Kidney epithelial cell (primary cell): ENCODE measurements around a stretch of chr15.

GRCh38 chr15:25853106-25853536 is 10.0 kb downstream of the ATP10A start:
- RAMPAGE, long total RNA: no peak
- RRBS: no CpG with 5 or more reads among the region's 2 CpGs

DNA sequence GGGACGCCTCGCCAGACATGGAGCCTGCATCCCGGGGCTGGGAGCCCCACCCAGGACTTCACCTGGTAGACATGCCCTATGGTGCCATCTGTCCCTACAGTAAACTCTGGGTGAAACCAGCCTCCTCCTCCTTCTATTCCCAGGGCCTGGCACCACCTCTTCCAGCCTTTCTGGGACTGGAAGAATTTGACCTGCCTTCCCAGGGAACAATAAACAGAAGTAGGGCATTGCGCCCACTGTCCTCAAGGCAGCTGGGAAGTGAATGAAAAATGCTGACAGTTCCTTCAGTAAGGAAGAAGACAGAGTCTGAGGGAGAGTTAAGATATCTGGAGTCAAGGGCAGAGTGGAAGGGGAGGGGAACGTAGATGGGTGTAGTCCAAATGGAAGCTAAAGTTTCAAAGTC is 2.8 kb downstream of the ATP10A start:
- RAMPAGE, long total RNA: no peak
- RRBS: no CpG with 5 or more reads among the region's 5 CpGs

DNA sequence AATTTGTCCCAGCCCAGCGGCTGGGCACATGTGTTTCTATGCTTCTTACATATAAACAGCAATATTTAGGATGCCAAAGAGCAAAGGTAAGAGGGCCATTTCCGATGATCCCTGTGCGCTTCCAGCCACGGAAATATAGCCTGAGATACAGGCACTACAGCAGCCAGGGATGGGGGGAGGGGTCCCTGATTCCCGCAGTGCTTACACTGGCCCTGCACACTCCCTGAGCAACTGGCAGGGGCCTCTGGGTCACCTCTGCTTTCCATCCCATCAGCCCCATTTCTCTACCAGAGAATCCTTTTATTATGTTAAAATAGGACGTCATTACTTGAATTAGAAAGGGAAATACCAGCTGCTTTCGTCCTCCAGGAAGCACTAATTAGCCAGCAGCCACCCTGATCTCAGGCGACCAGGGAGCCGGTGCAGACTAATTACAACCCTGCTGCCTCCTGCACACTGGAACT is 372.2 kb upstream of the ATP10A start:
- RAMPAGE, long total RNA: no peak
- RRBS: no CpG with 5 or more reads among the region's 9 CpGs

DNA sequence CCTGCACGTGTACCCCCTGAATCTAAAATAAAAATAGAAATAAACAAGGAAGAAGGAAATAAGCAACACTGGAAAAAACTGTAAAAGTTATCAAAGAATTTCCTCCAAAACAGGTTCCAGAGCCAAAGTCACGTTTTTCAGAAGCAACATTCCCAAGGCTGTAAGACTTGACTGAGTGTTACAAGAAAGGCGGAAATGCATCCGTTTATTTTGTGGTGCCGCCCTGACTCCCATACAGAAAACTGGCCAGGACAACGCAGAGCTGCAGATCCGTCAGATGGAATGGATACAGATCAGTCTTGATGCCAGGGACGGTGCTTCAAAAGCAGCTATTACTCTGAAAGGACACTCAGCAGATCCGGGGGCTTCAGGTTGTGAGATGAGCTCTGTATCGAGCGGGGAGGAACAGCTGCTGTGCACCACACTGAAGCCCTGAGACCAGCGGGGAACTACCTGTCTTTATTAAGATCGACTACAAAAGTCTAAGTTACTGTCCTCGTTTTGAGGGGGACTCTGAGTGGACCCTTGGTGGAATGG is 83.5 kb downstream of the GABRG3 start:
- RAMPAGE, long total RNA: no peak
- RRBS: no CpG with 5 or more reads among the region's 14 CpGs

GRCh38 chr15:28095620-28096890 is 3.1 kb downstream of the OCA2 start:
- RAMPAGE, long total RNA: no peak
- RRBS: under 1% methylated on average over 43 of the region's 82 CpGs

- RAMPAGE, long total RNA: no peak
- RRBS: 89% methylated on average over 3 of the region's 19 CpGs
Measured at GRCh38 chr15:28992944-28993969, 107.5 kb downstream of the APBA2 start.

DNA sequence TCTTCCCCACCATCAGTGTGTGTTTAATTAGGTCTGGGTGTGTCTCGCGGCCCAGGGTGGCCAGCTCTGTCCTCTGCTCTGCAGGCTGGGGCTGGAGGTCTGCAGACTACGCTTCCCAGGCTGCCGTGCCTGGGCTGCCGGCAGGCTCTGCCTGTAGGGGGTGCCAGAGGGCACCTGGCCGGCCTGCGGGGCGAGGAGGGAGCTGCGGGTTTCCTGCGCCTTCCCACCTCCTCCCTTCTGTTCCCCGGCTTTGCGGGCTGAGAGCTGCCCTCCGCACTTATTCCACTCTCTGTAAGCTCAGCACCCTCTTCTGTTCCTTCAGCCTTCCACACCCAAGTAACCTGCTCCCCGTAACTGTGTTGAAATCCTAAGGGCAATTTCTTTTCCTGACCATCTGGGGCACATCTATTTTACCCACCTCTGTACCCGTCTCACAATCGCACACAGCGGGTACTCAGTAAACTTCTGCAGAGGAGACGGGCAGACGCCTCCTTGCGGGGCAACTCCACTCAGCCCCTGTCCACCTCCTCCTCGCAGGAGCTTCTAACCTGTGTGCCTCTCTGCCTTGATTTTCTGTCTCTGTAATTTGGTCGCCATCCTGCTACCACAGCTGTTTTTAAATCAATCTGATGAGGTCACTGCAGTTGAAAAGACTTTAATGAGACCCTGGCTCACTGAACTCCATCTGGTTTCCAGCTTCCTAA is 129.6 kb downstream of the NSMCE3 start:
- RAMPAGE, long total RNA: no peak
- RRBS: 3% methylated on average over 7 of the region's 22 CpGs

GRCh38 chr15:29676624-29677169 is 105.9 kb upstream of the ENTREP2 start:
- RAMPAGE, long total RNA: no peak
- RRBS: no CpG with 5 or more reads among the region's 7 CpGs

GRCh38 chr15:29686672-29686871 is 115.8 kb upstream of the ENTREP2 start:
- RAMPAGE, long total RNA: no peak
- RRBS: no CpG with 5 or more reads among the region's 2 CpGs

DNA sequence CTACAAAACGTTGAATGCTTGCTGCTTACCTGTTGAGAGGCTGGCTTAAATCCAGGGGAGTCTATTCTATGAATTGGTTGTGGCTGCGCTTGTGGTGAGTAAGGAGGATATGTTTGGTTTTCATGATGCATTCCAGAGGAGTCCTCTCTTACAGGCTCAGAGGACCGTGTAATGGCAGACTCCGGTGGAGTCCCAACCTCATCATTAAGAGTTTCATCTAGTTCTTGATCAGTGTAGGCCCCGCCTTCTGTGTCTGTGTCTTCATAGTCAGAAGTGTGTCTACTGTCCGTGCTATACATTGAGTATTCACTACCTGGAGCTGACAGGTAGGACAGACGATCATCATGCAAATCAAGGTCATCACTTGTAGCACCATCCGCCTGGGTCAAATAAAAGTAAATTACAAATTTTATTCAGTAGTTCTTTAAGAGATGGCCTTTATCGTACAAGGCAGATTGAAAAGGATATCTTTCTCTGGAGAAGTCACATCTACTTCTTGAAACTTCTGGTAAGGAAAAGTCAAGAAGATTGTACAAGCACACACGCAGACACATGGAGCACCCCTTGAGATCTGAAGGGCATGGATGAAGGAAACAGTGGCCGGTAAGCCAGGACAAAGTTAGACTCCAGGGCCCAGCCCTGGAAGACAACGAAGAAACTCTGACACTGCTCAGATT is 101.8 kb downstream of the TJP1 start:
- RAMPAGE, long total RNA: no peak
- RRBS: no CpG with 5 or more reads among the region's 12 CpGs

DNA sequence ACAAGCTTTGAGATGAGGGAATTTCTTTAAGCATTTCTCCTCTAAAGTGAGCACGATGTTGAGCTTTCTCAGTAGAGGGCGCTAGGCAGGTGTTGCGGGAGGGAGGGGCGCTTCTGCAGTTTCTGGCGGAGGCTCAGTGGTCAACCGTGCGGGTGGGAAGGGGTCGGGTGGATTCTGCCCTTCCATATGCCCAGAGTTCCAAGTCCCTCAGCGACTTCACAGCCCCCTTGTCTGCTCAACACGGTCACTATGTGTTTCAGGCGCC is 97.4 kb upstream of the GOLGA8J start:
- RAMPAGE, long total RNA: no peak
- RRBS: no CpG with 5 or more reads among the region's 11 CpGs

- RAMPAGE, long total RNA: no peak
- RRBS: no CpG with 5 or more reads among the region's 11 CpGs
Measured at GRCh38 chr15:30905227-30905942, 1.7 kb downstream of the FAN1 start.

DNA sequence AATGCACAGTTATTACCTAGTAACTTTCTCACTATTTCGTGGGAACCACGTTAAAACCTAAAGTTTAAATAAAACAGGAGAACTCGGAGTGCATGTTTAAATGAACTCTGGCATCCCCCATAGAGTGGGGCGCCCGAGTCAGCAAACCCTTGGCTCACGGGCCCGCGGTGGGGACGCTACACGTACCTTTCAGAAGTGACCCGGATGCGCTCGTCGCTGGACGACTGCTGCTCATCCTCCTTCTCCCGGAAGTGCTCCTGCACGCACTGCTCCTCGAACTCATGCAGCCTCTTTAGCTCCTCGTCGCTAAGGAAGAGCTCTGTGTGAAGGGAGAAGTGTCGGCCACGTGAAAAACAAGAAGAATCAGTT is 34.5 kb upstream of the MTMR10 start:
- RAMPAGE, long total RNA: no peak
- RRBS: 98% methylated on average over 6 of the region's 22 CpGs

DNA sequence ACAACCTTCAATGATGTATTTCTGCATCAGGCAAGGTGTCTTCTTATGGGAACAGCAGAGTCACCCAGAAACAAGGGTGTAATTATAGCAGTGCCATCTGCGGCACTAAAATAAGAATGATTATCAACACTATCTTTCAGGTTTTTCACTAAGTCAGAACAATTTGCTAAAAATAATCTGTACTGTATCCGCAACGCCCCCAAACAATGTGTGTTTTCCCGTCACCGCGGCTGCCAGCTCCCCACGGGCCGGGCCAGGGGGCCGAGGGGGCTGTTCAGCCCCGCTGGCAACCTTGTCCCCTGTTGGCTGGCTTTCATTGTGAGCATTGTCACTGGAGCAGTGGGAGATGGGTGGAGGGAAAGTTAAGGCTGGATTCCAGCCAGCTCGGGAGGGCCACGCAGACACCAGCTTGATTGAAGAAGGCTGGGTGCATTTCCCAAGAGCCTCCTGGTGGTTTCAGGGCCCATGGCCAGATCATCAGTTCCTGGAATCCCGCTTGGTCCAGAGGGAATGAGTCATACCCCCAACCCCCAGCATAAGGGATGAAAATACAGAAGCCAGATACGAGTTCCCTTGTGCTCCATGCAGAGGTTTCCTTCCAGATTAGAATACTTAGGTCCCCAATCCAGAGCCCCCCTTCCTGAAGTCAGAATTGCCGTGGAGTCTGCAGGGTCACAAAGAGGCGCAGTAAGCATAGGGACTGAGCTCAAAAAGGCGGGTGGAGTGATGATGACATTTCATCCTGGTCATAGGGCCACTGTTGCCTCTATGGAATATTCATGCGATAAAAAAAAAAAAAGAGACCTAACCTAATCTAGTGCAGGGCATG is 90.2 kb upstream of the KLF13 start:
- RAMPAGE, long total RNA: no peak
- RRBS: no CpG with 5 or more reads among the region's 18 CpGs

- RAMPAGE, long total RNA: no peak
- RRBS: no CpG with 5 or more reads among the region's 4 CpGs
Measured at GRCh38 chr15:31303505-31303704, 23.2 kb upstream of the KLF13 start.

DNA sequence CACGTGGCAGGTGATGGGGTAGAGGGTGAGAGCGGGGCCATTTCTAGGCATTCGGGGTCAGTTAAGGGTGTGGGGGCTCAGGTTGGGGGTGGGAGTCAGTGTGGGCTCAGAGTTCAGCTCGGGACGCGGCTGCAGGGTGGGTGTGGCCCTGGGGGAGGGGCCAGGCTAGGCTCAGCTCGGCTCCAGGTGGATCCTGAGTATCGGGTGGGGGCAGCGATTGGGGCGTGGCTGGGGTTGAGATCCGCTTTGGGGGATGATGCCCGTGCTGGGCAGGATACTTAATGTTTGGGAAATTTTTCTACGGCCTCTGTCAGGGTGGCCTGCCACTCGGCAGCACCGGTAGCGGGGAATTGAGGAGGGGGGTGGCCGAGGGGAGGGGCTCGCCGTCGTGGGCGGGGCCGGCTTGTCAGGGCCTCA is 2.5 kb downstream of the KLF13 start:
- RAMPAGE, long total RNA: no peak
- RRBS: 6% methylated on average over 8 of the region's 22 CpGs

- RAMPAGE, long total RNA: no peak
- RRBS: no CpG with 5 or more reads among the region's 15 CpGs
Measured at GRCh38 chr15:31340870-31342358, 14.8 kb downstream of the KLF13 start.

DNA sequence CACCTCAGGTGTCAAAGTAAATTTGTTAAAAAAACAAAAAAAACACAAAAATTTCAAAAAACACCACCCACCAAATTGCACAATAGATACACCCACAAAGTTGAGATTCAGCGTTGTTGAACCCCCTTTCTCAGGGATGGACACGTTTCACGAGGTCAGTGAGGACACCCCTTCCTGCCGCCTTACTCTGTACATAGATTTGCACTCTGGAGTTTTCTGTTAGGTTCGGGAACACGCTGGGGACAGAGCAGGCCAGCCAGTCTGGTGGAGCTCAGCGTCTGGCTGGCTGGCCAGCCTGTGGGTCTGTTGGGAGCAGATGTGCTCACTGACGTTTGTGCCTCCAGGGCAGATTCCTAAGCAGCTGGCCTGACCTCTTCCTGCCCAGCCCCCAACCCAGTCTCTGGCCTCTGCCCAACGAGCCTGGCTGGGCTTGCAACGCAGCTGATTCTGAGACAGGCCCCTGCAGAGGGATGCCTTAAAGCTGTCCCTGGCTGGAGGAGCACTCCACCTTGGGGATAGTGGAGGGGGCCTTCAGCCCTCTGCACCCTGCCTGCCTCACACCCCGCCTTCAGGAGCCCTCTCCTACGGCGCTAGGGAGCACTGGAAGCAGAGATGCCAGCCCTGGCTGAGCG is 45.9 kb downstream of the KLF13 start:
- RAMPAGE, long total RNA: no peak
- RRBS: no CpG with 5 or more reads among the region's 14 CpGs

DNA sequence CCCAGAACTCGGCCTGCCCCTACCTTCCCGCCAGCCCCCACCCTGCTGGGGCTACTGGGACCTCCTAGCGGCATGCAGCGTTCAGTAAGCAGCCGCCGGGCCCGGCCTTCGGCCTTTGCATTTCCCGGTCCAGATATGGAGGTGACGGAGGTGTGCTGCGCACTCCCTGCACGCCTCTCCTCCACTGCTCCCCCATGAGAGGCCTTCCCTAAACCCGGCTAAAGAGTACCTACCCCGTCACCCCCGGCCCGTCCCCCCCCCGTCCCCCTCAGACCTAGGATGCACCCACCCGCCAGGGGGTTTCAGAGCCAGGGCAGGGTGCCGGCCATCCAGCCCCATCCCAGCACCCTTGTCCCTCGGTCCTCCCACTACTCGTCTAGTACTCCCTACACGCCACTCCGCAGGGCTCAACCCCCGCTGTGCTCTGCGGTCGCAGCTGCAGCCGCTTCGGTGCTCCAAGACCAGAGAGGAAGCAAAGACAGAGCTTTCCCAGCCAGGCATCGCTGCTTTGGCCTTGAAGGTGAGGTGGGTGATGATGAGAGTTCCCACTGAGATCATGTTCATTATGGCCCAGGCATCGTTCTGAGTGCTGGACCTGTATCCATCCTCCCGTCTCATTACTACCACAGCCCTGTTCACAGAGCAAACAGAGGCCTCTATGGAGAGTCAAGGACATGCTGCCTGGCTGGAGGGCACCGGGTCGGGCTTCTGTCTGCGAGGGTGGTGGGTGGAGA is 66.7 kb downstream of the KLF13 start:
- RAMPAGE, long total RNA: no peak
- RRBS: 19% methylated on average over 9 of the region's 34 CpGs

DNA sequence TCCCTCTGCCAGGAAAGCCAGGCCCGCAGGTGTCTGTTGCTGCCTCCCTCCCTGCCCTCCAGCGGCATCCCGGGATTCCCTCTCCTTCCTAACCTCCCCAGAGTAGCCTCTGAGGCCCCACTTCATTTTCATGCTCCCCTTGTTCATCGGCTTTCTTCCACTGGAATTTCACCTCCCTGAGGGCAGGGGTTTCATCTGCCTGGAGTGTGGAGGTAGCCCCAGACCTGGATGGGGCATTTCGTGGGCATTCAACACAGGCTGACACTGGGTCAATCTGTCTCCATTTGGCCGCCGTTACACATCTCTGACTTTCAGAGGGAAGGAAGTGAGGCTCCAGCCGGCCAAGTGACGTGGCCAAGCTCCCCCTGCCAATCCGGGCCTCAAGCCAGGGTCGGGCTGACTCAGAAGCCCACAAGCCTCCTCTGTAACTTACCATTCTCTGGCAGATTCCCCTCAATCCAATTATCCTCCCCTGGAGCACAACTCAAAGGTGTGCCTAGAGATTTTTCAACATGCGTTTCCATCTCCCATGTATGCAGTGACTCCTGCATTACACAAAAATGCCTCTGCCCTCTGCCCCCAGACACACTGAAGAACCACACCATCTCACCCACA is 227.6 kb downstream of the KLF13 start:
- RAMPAGE, long total RNA: no peak
- RRBS: no CpG with 5 or more reads among the region's 12 CpGs